MCF 10A (cell line): ENCODE measurements around a stretch of chr2.

DNA sequence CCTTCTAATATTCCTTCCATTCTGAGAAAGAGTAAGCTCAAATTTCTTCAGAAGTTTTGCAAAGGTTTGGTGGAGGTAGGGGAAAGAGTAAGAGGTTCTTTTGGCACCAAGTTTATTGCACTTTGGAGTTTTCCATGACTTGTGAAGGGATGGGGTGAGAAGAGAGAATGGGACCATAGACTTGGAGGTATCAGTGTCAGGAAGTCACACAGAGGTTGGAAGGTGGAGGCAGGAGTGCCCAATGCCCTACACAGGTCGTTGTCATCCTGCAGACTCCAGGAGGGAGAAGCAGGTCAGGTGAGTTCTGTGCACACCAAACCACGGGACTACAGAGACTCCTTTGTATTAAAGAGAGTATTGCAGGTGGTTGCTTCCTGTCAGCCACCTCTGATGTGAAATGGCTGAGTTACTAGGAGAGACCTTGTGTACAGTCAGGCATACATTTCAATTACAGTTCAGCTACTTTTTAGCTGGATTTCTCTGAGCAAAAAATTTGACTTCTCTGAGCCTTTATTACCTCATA lies 51.5 kb downstream of the SPP2 start:
- PRO-cap, result no peak
- RRBS, result no CpG with 5 or more reads among the region's 2 CpGs

GRCh38 chr2:234323112-234323608 lies 173.7 kb downstream of the ARL4C start:
- PRO-cap, result no peak
- RRBS, result no CpG with 5 or more reads among the region's 1 CpG

DNA sequence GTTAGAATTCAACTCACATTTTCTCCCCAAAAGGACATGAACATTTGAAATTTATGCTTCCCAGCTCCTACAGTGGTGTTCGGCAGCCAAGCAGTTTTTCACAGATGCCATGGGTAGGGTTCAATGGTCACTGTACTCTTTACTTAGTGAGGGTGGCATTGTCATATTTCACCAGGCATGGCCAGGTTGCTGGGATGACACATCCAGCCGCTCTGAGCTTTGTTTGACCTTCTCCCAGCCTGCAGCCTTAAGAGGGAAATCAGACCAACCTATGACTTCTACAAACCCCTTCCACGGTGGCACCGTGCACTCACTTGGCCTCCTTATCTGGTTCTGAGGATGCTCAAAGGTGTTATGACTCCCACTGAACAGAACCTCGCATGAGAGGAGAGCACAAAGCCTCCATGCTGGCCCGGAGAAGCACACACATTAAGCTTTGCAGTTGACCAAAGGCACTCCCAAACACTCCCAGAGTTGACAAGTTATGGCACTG lies 108.4 kb upstream of the SH3BP4 start:
- PRO-cap, result no peak
- RRBS, result no CpG with 5 or more reads among the region's 6 CpGs

GRCh38 chr2:234953273-234954225 lies 1.7 kb downstream of the SH3BP4 start:
- PRO-cap, result no peak
- RRBS, result no CpG with 5 or more reads among the region's 21 CpGs

GRCh38 chr2:234955104-234955784 lies 3.4 kb downstream of the SH3BP4 start:
- PRO-cap, result no peak
- RRBS, result no CpG with 5 or more reads among the region's 18 CpGs

GRCh38 chr2:234955785-234956340 lies 4.0 kb downstream of the SH3BP4 start:
- PRO-cap, result no peak
- RRBS, result no CpG with 5 or more reads among the region's 13 CpGs

DNA sequence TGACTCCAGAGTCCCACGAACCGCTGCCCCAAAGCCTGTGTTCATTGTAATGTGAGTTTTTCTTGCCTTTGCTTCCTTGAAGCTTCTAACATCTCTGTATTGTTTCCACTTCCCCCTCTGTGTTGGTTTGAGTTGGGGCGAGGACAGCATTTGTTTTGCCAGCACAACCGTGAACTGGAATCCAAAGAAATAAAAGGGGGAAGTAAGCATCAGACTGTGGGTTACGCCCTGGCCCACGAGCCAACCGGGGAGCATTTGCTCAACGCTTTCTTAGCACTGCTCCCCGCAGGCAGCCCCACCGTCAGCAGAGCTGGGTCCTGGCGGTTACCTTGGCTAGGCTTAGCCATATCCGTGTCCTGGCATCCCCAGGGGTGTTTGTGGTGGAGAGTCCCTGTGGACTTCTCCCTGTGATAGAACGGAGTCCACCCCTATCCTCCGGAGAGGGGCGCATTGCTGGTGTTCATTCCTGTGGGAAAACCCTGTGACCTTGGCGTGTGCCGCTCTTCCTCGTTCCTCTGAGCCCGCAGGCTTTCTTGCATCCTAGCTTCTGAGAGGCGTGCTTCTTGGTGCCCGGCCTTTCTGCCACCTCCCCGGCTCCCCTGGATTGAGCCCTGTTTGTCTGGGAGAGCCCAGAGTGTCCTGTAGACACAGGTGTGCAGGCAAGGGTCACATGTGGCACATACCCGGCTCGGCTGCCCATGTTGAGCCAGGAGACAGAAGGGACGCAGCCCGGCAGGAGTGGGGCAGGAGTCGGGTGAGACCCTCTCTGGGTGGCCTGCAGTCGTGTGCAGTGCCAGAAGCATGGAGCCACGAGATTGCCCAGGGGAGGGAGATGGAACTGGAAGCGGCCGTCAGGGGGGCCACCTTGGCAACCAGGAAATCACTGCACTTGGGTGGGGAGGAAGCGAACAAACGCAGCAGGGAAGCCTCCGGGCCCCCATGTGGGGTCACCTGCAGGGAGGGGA lies 92.5 kb downstream of the SH3BP4 start:
- PRO-cap, result no peak
- RRBS, result 95% methylated on average over 5 of the region's 34 CpGs

GRCh38 chr2:235343381-235343723 lies 150.5 kb upstream of the AGAP1 start:
- PRO-cap, result no peak
- RRBS, result no CpG with 5 or more reads among the region's 5 CpGs

DNA sequence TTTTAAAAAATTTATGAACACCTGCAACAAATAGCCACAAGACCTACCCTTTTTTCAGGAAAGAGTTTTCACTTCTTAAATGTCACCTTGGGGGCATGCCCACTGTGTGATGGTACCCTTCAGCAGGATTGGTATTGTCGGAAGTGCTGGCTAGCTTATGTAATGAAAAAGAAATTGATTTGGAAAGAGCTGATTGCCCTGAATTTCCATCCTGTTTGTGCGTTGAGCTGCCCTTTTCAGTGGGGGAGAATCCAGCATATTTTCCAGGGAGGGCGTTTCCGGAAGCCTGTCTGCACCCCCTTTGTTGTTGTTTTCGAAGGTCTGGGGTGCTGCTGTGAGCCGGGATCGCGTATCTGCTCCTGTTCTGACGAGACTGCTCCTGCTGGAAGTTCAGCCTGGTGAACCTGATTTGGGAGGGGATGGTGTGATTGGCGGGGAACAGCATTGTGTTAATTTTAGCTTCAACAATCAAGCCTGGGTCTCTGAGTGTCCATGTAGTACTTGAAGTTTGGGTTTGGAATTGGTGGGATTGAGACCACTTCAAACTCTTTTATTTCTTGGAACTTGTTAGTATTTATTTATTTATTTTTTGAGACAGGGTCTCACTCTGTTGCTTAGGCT lies 9.3 kb downstream of the AGAP1 start:
- PRO-cap, result no peak
- RRBS, result 97% methylated on average over 3 of the region's 10 CpGs

- PRO-cap, result bidirectional peak, plus-strand start at chr2:235669645, minus-strand start at chr2:235669508; bidirectional peak, plus-strand start at chr2:235670033, minus-strand start at chr2:235669974
- RRBS, result 1% methylated on average over 87 of the region's 195 CpGs
These were observed 176.0 kb downstream of the AGAP1 start for GRCh38 chr2:235669412-235670648.

- PRO-cap, result no peak
- RRBS, result no CpG with 5 or more reads among the region's 33 CpGs
These were observed 313.5 kb downstream of the AGAP1 start for GRCh38 chr2:235807084-235807970.

- PRO-cap, result no peak
- RRBS, result no CpG with 5 or more reads among the region's 12 CpGs
These were observed 337.0 kb downstream of the AGAP1 start for GRCh38 chr2:235830715-235831408.

DNA sequence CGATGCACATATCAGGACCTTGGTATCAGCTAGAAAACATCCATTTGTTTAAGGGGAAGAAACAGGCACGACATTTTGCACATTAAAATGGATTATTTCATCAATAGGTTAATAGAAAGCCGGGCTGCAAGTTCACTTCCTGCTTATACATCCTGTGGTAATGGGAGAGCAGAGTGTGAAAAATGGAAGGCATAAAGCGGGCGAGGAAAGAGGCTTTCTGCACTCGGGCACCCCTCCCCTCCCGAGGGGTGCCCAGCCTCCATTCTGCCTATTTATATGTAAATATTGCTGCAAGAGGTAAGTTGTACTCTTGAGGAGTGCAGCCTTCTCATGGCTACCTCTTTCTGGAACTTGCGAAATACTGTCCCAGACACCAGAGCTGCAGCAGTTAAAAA lies 156.1 kb downstream of the GBX2 start:
- PRO-cap, result no peak
- RRBS, result no CpG with 5 or more reads among the region's 8 CpGs

DNA sequence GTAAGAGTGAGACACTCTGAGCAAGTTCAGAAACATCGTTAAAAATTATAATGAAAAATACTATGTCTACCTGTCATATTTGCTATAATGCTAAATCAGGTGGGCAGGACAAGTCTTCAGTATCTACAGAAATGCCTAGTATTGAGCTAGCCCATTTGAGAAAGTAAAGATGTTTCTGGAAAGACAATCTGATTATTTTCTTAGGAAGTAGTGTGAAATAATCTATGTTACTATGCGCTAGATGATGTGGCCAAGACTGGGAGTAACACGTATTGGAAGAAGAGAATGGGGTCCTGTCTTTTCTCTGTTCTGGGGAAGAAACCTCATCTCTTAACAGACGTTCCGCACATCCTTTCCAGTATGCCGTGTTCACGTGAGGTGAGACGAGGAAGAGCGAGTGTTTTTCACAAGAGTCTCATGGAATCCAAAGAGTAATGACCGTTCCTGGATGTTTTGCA lies 100.8 kb downstream of the GBX2 start:
- PRO-cap, result no peak
- RRBS, result no CpG with 5 or more reads among the region's 10 CpGs

DNA sequence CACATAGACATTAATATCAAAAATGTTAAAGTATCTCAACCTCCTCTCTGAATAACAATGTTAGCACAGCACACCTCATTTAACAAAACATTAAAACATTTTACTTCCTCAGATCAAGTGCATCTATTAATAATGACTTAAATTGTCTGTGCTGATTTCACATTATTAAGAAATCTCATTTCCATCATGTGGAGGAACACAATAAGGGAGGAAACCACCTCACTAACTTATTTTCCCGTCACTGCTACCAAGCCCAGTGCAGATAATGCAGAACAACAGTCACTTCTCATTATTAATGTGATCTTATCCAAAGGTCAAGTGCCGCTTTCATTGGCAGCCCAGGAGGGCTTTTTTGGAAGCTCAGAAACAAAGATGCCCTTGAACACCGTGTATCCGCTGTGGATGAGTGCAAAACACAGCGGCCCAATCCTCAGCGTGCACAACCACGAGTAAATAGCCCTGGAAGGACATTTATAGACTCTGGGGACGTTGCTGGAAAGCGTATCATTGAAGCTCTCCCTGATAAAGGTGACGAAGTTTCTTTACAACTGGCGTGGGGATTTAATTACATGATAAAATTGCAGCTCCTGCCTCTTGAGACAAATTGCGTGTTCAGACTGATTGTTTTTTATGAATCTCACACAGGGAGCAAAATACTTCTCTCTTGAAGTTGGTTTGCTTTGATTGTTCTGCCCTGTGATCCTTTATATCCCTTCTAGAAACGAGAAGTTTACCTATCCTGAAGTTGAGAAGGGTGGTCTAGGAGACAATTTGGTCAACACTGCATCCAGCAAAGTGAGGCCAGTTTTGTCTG lies 13.2 kb downstream of the ASB18 start:
- PRO-cap, result no peak
- RRBS, result no CpG with 5 or more reads among the region's 13 CpGs

GRCh38 chr2:236536770-236537401 lies 29.6 kb upstream of the IQCA1 start:
- PRO-cap, result no peak
- RRBS, result no CpG with 5 or more reads among the region's 6 CpGs

GRCh38 chr2:236732700-236733123 lies 163.1 kb downstream of the ACKR3 start:
- PRO-cap, result no peak
- RRBS, result no CpG with 5 or more reads among the region's 5 CpGs

DNA sequence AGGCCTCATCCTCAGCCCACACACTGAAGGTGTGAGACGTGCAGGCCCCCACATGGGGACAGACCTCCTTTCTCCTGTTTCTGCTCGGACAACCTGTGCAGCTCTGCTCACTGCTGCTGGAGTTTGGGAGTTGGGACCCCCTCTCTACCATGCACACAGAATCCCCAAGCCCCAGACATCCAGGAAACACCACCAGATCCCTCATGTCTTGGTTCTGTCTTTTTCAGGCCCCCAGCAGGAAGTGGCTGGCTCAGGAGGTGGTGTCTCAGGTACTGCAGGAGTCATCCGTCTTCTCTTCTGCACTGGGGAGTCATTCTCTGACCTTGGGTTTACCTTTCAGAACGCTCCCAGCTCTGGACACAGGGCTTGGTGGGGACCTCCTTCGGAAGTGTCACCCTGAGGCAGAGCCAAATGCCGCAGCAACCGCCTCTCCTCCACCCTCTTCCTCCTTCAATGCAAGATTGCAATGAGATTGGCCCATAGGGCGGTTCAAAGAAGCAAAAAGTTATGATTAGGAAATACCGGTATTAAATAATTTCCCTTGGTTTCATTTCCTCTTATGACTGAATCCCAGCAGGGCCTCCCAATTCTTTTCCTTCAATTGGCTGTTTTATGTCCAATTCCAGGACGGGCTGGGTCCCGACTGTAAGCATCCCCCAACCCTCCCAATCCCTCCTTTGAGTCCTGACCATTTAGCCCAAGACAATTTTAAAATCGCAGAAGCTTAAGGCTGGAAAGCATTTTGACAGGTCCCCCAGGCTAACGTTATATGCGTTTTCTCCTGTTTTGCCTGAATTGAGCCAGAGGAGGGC lies 178.7 kb downstream of the ACKR3 start:
- PRO-cap, result bidirectional peak, plus-strand start at position 560 of the sequence, minus-strand start at position 455 of the sequence
- RRBS, result no CpG with 5 or more reads among the region's 14 CpGs

DNA sequence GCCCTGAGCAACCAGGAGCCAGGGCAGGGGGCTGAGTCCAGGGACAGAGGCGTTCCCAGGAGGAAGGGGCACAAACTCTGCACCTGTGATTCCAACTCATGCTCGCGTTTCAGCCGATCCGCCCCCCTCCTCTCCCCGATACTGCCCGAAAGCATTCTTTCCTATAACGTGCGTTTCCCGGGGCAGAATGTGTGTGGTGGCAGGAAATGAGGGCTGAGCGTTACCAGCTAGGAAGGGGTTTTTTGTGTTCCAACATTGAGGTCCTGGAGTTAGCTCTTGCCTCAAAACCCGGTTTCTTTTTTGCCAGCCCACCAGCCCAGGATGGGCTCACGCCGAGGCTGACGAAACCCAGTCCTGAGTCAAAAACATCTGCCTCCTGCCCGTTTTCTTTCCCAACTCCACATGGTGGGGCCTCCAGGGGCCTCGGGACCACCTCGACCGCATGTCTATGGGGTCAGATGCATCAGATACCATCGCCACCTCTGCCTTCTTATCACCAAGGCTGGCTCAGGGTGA lies 113.8 kb upstream of the COPS8 start:
- PRO-cap, result no peak
- RRBS, result no CpG with 5 or more reads among the region's 20 CpGs

DNA sequence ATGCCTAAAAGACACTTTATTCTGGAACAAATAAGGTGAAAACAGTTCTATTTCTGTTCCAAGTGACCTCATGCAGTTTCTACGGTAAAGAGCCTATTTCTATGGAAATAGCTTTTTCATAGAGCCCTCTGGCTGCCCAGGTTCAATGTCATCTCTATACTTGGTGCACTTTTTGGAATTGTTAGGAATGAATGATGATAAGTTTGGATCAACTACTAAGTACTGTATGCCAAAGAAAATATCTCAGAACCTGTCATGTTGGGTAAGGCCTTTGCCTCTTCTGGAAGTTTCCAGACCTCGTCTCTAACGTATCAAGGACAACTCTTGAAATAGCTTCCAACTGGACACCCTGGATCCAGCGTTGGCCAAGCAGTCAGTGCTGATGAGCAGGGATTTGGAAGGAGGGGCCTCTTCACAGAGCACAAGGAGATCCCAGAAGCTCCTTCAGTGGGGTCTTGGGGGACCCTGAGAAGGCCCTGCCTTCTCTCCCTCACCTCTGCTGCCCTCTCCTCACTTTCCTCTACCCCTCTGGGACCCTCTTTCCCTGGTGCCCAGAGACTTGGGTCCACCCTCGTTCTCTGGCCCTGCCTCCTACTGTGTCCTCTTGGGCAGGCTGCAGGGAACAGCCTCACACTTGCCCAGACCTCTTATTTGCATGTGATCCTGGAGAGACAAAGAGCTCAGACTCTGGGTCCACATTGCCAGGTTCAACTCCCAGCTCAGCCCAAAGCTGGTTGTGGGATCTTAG lies 145.9 kb downstream of the COL6A3 start:
- PRO-cap, result no peak
- RRBS, result no CpG with 5 or more reads among the region's 5 CpGs